ENCODE measurements around the gene ALKAL2.

- PRO-cap, 2 experiments = no peak in any of the 2 experiments
Measured at GRCh38 chr2:287500-288517, at the start of gene ALKAL2. Gene ALKAL2 (minus strand): TSS chr2:288091.

DNA sequence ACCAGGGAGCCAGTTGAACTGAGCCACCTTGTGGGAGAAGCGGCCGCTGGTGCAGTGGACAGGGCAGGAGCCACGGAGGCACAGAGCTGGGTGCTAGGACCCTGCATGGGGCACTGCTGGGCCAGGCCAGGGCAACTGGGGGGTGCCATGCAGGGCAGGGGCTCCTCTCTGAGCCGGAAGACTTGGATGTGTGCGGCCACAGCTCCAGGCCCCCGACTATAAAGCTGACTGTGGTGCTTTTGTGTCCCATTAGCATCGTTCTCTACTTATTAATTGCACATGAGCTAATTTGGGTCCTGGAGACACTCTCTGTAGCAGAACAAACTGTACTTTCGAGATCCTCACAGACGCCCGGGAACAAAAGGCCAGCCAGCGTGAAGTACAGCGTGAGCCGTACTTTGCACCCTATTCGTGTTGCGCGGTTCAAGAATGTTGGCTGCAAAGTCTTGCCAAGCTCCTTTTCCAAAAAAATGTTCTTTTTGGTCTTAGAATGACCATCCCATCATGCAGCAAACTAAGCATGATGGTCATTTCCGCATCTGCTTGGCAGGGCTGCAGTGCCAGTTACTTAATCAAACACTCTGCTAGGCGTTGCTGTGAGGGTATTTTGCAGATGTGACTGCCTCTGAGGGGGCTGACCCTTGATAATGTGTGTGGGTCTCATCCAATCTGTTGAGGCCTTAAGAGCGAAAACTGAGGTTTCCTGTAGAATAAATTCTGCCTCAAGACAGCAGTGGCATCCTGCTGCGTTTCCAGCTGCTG lies 152.1 kb upstream of the ALKAL2 start:
- PRO-cap, 2 experiments = no peak in any of the 2 experiments

GRCh38 chr2:567952-568882 lies 109.0 kb downstream of the TMEM18 start:
- PRO-cap, 2 experiments = no peak in any of the 2 experiments

DNA sequence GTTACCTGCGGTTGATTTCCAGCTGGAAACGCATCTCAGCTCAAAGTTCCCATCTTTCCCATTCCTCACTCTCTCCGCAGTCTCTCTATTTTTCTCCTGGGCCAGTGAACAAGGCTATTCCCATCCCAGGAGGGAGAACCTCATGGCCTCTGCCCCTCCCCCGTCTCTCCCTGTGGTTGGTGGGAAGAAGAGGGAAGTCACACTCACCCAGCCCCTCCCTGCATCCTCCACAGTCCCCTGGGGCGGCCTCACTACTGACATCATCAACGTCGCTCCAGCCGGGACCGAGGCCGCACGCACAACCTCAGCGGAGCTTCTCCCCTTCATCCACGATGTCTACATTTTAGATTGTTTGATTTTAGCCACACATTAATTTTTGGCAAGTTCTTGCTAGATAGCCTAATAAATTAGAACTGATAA lies 84.4 kb upstream of the SNTG2 start:
- PRO-cap, 2 experiments = no peak in any of the 2 experiments

GRCh38 chr2:1493182-1493883 lies 80.1 kb downstream of the TPO start:
- PRO-cap, 2 experiments = no peak in any of the 2 experiments

GRCh38 chr2:1609732-1609961 lies 134.7 kb downstream of the PXDN start:
- PRO-cap, 2 experiments = no peak in any of the 2 experiments

GRCh38 chr2:1613596-1614332 lies 130.6 kb downstream of the PXDN start:
- PRO-cap, 2 experiments = no peak in any of the 2 experiments

DNA sequence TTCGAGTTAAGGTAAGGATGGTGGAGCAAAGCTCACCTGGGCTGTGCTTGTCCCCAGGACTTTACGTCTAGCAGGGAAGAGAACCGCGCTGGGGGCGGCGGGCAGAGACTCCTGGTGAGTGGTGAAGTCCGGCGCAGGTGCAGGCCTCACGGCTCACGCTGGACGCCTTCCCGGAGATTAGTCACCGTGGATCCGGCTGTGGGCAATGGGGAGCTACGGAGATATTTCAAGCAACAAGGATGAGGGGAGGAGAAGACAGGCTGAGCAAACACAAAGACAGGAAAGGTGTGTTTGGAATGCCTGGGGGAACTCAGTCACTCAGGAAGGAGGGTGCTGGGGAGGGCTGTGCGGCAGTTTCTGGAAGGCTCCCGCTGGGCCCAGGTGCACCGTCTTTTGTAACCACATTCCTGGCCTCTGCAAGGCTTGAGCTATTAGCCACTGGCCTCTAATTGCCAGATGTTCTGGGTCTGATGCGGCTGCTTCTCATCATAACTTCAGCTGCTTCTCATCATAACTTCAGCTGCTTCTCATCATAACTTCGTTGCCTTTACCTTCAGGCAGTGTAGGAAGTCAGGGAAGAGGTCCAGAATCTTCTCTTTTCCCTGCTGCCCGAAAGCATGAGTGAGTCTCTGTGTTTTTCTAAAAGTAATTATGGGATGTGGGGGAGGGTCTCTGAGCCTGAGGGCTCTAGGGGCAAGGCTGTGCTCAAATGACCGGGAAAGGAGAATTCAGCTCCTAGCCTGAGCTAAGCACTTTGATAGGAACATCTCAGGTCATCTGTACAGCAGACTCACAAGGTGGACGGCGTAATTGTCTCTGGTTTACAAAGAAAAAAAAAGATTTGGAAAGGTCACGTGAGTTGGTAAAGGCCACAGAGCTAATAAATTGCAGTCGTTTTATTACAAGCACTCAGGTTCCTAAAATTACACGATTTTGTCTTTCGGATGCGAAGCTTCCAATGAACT lies 118.8 kb downstream of the PXDN start:
- PRO-cap, 2 experiments = no peak in any of the 2 experiments

- PRO-cap, 2 experiments = no peak in any of the 2 experiments
Measured at GRCh38 chr2:1640501-1641157, 103.7 kb downstream of the PXDN start.

GRCh38 chr2:1708583-1709202 lies 35.6 kb downstream of the PXDN start:
- PRO-cap, 2 experiments = no peak in any of the 2 experiments

- PRO-cap, 2 experiments = no peak in any of the 2 experiments
Measured at GRCh38 chr2:1736944-1737403, 7.3 kb downstream of the PXDN start.

DNA sequence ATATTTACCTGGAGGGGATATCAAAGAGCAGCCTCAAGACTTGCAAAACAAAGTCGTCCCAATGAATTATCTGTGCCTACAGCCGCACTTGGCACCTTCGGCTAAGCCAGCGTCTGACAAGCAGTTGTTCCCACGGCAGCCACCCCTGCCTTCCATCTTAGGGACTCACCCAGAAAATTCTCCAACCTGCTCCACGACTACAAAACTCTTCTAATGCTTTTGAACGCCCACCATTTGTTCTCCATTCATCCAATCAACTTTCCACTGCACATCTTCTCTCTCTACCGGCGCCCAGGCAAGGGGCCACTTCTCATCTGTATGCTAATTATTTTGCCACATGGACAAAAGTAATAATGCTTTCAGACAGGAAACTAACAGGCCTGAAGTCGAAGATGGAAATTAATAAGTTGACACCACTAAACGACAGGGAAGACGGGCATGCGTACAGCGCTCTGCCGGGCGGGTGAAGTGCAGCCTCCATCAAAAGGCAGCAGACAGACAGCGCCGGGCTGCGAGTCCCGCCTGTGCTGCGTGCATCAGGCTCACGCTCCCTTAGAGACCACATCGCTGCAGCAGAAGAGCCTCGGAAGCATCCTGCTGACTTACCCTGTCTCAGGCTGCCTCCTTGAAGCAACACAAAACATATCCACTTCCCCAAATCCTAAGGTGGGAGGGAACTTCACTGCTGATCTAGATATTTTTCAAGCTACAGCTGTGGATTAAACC lies 6.7 kb downstream of the MYT1L start:
- PRO-cap, 2 experiments = no peak in any of the 2 experiments

- PRO-cap, 2 experiments = no peak in any of the 2 experiments
Measured at GRCh38 chr2:3419985-3420228, 40.4 kb downstream of the TRAPPC12 start.

DNA sequence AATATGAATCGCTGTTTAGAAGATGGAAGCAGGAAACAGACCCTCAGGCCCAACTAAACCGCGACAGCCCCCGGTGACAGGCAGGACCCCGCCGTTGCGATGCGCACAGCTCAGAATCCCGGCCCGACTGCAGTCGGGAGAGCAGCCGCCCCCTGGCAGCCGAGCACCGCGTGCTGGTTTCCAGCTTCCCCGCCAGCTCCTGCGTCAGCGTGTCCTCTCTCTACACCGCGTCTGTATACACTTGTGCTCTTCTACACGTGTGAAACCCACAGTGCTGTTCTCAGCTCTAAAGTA lies 54.1 kb downstream of the ADI1 start:
- PRO-cap, 2 experiments = no peak in any of the 2 experiments

DNA sequence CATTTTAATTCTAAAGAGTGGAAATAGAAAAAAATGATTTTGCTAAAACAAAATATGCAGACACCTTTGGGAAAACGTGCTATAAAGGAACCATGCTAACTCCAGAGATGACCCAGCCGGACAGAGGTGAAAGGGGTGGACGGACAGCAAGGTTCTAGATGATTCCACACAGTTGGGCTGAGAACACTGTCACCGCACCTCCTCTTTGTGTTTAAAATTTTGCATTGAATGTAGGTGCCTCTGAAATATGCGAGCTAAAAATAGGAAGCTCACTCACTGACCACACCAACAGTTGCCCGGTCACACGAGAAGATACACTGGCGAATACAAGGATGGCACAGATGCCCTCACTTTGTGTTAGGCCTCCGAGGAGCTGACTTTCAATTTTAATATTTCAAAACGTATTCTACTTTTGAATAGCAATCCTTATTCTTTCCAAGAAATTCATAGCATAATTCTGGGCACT lies 48.5 kb downstream of the ADI1 start:
- PRO-cap, 2 experiments = no peak in any of the 2 experiments

GRCh38 chr2:3480675-3481021 lies 38.7 kb downstream of the ADI1 start:
- PRO-cap, 2 experiments = no peak in any of the 2 experiments

GRCh38 chr2:3536731-3537168 lies 17.4 kb upstream of the ADI1 start:
- PRO-cap, 2 experiments = no peak in any of the 2 experiments

GRCh38 chr2:3605111-3605388 lies 10.1 kb downstream of the COLEC11 start:
- PRO-cap, 2 experiments = peak in 1 of 2 experiments; most common minus-strand start chr2:3605245 (in 1)

DNA sequence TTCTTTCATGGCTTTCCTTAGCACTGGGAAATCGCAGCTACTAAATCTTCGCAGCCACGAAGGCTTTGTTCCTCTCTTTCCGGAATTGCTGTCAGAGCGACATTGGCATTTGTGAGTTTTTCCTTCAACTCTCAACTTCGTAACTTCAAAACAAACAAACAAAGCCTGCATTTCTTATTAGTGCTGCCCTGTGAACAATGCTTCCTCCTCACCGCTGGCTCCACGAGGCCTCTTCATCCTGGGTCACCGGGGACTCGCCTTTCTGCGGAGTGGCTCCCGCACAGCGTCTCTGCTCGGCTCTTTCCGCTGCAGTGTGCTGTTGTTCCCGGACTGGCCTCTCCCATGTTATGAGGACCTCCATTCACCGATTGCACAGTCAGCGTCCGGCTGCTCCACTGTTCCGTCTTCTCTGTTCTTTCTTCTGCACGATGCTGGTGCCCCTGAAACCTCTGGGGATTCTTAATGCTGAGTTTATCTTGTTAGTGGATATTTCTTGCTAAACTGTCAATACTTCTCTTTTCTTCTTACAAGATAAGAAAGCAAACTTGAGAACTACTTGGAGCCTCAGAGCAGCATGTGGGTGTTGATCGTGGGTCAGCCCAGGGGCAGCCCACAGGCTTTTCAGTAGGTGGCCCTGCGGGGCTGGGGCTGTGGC lies 16.3 kb downstream of the COLEC11 start:
- PRO-cap, 2 experiments = no peak in any of the 2 experiments

- PRO-cap, 2 experiments = no peak in any of the 2 experiments
Measured at GRCh38 chr2:3739202-3739542, 35.8 kb downstream of the DCDC2C start.